Measurements from ENCODE around the gene KAT6B.

- PRO-cap: no peak
- RAMPAGE, long total RNA, 4 experiments: no peak in any of the 4 experiments
These were observed 16.5 kb downstream of the PPP3CB start for GRCh38 chr10:73479128-73479949.

- PRO-cap: no peak
- RAMPAGE, long total RNA, 4 experiments: no peak in any of the 4 experiments
These were observed 7.0 kb upstream of the MYOZ1 start for GRCh38 chr10:73648131-73648875.

DNA sequence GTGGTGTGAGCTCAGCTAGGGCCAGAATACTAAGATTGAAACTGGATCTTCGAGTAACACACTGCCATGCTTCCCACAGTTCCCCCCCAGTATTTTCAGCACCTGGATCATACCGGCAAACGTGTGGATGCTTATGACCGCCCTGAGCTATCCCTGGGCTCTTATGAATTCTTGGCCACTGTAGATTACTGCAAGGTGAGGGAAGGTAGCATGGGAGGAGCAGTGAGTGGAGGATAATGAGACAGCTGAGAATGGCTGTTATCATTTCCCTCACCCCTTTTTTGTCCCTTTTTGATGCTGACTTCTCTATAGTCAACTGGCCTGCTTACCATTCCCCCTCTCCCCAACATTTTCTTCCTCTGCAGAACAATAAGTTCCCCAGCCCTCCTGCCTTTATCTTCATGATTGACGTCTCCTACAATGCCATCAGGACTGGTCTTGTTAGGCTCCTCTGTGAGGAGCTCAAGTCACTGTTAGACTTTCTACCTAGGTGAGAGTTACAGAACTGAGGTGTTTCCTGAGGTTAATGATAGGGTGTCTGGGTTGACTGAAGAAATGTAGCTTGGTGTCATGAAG lies 6.3 kb upstream of the FUT11 start:
- PRO-cap: no peak
- RAMPAGE, long total RNA, 4 experiments: no peak in any of the 4 experiments

DNA sequence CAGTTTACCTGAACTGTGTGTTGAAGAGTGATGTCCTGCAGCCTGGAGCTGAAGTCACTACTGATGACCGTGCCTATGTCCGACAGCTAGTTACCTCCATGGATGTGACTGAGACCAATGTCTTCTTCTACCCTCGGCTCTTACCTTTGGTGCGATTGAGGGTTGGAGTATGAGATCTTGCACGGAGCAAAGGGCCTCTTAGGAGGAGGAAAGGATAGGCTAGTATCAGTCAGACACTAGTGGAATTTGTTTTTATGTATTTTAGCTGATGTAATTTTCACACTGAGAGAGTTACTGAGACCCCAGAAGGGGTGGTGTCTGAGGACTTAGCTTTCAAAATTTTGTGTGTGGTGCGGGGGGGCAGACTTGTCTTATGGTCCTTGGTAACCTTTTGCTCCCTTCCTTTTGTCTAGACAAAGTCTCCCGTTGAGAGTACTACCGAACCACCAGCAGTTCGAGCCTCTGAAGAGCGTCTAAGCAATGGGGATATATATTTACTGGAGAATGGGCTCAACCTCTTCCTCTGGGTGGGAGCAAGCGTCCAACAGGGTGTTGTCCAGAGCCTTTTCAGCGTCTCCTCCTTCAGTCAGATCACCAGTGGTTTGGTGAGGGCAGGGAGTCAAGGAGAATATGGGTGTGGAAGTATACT lies 2.1 kb upstream of the FUT11 start:
- PRO-cap: no peak
- RAMPAGE, long total RNA, 4 experiments: no peak in any of the 4 experiments

DNA sequence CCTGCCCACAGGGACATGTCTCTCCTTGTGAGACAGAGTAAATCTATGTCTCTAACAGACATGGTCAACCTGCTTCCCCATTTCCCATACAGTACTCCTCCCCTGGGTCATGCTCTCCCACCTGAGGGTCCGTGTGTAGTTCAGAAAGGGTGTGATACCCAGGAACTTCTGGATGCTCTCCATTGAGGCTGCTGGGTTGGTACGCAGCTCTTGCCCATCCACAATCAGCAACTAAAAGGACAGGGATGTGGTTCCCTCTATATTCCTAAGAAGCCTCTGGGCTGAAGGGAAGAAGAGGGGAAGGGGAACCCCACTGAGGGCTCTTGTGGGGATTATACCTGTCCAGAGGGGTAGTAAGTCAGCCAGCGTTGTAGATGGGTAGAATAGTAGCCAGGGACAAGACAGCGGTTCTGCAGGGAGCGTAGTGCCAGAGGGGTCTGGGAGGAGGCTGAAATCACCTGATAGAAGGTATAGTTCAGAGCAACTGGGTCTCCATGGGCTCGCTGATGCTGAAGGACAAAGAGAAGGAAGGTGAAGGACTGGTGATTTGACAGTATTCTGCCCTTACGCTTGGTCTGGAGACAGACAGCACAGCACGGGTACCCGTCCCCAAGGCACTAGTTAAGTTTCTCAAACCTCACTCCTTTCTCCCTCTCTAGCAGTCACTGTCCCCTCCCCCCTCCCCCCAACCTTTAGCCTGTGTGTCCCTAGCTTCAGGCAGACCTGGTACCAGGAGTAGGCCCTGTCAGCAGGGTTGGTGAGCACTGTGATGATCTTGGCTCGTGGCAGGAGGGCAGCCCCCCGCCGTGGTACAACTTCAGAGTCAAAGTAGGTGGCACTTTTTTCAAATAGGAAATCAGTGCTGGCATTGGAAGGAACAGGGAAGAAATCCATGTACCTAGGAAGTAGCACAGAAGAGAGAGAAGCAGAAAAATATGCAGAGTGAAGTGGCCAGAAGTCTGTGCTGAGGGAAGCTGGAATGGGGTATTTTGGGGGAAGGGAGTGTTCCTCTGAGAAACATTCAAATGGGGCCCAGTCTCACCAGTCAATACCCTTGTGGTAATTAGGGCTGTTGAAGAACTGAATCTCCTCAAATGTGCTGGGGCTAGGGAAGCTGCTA lies 8.2 kb downstream of the NDST2 start:
- PRO-cap: no peak
- RAMPAGE, long total RNA, 4 experiments: no peak in any of the 4 experiments

DNA sequence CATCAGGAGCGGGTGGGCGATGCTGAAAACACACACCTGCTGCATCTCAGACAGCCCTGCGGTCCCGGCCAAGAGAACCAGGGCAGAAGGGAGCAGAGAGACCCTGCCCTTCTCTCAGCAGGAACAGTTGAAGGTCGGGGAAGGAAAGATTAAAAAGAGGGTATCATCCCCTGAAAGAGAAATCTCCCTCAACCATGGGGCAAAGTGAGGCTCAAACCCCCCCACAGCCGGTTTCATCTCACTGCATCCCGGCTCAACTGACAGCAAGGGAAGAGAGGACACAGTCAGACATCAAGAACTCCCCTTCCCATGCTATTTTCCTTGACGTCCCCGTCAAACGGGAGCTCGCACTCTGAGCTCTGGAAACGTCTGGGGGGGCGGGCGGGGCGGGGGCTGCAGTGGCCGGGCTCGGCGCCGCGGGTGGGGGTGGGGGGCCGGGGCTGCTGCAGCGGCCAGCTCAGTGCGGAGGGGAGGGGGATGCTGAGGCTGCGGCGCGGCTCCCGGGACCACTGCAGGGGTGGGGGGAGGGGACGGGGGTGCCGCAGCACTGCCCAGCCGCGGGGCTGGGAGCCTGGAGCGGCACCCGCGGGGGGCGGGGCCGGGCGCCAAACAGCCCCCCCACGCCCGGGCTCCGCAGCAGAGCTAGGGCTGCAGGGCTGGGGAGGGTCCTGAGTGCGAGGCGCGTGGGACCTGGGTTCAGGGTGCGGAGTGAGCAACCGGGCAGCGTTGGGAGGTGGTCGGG lies 830 bp downstream of the CAMK2G start:
- PRO-cap: no peak
- RAMPAGE, long total RNA, 4 experiments: no peak in any of the 4 experiments

DNA sequence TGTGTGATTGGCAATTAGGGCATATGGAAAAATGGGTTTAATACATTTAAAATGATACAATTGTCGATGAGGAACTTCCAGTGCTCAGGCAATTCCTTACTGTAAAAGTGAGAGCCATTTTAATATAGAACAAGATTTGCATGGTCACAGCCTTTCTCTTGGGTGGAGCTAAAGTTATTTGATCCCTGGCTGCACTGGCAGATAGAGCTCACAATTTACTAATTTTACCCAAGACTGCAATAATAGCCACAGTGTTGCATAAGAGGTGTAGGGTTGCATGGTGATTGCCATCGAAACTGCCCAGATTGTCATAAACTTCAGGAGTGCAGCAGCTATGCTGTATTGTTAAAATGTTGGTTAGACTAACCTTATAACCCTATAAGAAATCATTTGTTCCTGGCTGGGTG lies 49.9 kb downstream of the VCL start:
- PRO-cap: no peak
- RAMPAGE, long total RNA, 4 experiments: no peak in any of the 4 experiments

DNA sequence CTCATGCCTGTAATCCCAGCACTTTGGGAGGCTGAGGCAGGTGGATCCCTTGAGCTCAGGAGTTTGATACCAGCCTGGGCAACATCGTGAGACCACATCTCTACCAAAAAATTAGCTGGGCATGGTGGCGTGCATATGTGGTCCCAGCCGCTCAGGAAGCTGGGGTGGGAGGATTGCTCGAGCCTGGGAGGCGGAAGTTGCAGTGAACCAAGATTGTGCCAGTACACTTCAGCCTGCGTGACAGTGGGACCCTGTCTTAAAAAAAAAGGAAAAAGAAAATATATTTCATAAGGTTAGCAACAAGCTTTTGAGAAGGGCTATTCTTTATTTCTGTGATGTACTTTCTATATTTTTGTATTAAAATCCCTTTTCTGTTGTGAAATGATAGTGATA lies 17.9 kb downstream of the ADK start:
- PRO-cap: no peak
- RAMPAGE, long total RNA, 4 experiments: no peak in any of the 4 experiments

DNA sequence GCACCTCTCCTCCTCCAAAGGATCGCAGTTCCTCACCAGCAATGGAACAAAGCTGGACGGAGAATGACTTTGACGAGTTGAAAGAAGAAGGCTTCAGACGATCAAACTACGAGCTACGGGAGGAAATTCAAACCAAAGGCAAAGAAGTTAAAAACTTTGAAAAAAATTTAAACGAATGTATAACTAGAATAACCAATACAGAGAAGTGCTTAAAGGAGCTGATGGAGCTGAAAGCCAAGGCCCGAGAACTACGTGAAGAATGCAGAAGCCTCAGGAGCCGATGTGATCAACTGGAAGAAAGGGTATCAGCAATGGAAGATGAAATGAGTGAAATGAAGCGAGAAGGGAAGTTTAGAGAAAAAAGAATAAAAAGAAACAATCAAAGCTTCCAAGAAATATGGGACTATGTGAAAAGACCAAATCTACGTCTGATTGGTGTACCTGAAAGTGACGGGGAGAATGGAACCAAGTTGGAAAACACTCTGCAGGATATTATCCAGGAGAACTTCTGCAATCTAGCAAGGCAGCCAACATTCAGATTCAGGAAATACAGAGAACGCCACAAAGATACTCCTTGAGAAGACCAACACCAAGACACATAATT lies 67.0 kb downstream of the ADK start:
- PRO-cap: no peak
- RAMPAGE, long total RNA, 4 experiments: start-site peak on the plus strand in 1 of 4 experiments, centred at position 196 of the sequence, 7 reads per replicate

DNA sequence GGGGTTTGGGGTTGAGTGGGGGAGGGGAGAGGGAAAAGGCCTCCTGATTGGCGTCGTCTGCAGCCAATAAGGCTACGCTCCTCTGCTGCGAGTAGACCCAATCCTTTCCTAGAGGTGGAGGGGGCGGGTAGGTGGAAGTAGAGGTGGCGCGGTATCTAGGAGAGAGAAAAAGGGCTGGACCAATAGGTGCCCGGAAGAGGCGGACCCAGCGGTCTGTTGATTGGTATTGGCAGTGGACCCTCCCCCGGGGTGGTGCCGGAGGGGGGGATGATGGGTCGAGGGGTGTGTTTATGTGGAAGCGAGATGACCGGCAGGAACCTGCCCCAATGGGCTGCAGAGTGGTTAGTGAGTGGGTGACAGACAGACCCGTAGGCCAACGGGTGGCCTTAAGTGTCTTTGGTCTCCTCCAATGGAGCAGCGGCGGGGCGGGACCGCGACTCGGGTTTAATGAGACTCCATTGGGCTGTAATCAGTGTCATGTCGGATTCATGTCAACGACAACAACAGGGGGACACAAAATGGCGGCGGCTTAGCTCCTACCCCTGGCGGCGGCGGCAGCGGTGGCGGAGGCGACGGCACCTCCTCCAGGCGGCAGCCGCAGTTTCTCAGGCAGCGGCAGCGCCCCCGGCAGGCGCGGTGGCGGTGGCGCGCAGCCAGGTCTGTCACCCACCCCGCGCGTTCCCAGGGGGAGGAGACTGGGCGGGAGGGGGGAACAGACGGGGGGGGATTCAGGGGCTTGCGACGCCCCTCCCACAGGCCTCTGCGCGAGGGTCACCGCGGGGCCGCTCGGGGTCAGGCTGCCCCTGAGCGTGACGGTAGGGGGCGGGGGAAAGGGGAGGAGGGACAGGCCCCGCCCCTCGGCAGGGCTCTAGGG lies at the start of gene KAT6B:
Gene KAT6B, plus strand, starts transcription at position 472 of the 874 bp plus-strand sequence.
- PRO-cap: bidirectional peak, plus-strand start at position 472 of the sequence, minus-strand start outside the sequence; bidirectional peak, plus-strand start outside the sequence, minus-strand start at position 683 of the sequence
- RAMPAGE, long total RNA, 4 experiments: start-site peak on the plus strand in 1 of 4 experiments, centred at position 476 of the sequence, 32 reads per replicate

- PRO-cap: bidirectional peak, plus-strand start at chr10:74827117, minus-strand start at chr10:74826811
- RAMPAGE, long total RNA, 4 experiments: no peak in any of the 4 experiments
These were observed 711 bp downstream of the KAT6B start for GRCh38 chr10:74827003-74827619.

- PRO-cap: no peak
- RAMPAGE, long total RNA, 4 experiments: start-site peak on the plus strand in 1 of 4 experiments, at chr10:75283440-75283691 at its widest, 16 reads per replicate
These were observed 47.5 kb upstream of the COMTD1 start for GRCh38 chr10:75283194-75283719.

DNA sequence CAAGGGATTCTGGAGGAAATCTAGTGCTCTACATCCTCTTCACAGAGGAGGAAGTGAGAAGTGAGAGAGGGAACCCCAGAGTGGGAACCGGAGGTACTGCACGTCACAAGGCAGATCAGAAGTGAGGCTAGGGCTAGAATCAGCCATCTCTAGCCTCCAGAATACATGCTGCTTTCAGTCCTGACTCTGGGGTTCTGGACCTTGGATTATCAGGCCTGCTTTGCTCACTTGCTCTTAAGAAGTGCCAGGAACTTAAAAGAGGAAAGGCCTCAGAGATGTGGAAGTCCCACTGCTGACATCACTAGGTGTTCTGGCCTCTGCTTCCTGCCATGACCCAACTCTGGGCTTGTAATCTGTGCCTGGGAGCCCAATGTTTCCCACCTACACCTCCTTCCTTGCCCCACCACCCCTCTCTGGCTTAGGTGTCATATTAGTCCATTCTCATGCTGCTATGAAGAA lies 25.6 kb downstream of the ZNF503 start:
- PRO-cap: no peak
- RAMPAGE, long total RNA, 4 experiments: no peak in any of the 4 experiments

- PRO-cap: no peak
- RAMPAGE, long total RNA, 4 experiments: no peak in any of the 4 experiments
These were observed 2.7 kb upstream of the ZNF503 start for GRCh38 chr10:75404078-75404752.

GRCh38 chr10:76086452-76087355 lies 655.3 kb downstream of the LRMDA start:
- PRO-cap: no peak
- RAMPAGE, long total RNA, 4 experiments: no peak in any of the 4 experiments

- PRO-cap: no peak
- RAMPAGE, long total RNA, 4 experiments: no peak in any of the 4 experiments
These were observed 706.1 kb downstream of the LRMDA start for GRCh38 chr10:76137443-76138041.

- PRO-cap: no peak
- RAMPAGE, long total RNA, 4 experiments: no peak in any of the 4 experiments
These were observed 951.1 kb downstream of the LRMDA start for GRCh38 chr10:76382398-76383008.

GRCh38 chr10:76432958-76434040 lies 1001.9 kb downstream of the LRMDA start:
- PRO-cap: no peak
- RAMPAGE, long total RNA, 4 experiments: start-site peak on the plus strand in 1 of 4 experiments, at chr10:76433087-76433709 at its widest, 5 reads per replicate

- PRO-cap: no peak
- RAMPAGE, long total RNA, 4 experiments: no peak in any of the 4 experiments
These were observed 392.6 kb downstream of the KCNMA1 start for GRCh38 chr10:77244857-77245560.

GRCh38 chr10:77515603-77516217 lies 121.9 kb downstream of the KCNMA1 start:
- PRO-cap: no peak
- RAMPAGE, long total RNA, 4 experiments: start-site peak on the minus strand in 1 of 4 experiments, at chr10:77515786-77515901 at its widest, 11 reads per replicate

Measured in Peyer's patch (tissue), 4 donors.